Mesothelial cell of epicardium (in vitro differentiated cells): ENCODE results near the gene UBR7.

GRCh38 chr14:92605867-92606235 lies 92.3 kb downstream of the RIN3 start:
- PRO-cap: no peak

DNA sequence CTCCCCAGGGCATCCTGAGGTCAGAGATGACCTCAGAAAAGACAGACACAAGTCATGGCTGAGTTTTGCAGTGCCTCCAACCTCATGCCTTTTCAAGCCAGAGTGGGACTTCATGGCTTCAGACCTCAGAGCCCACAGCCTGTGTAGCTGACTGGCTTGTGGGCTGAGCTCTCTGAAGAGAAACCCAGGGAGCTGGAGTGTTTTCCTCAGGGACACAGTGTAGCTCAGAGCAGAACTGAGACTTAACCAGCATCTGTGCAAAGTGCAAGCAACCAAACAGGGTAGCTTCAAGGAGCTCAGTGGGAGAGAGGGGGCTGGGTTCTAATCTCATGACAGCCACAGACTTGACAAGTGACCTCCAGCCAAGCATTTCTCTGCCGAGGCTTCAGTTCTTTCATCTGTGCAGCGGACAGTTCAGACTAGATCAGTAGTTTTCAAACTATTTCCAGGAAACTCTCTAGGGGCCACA lies 80.1 kb downstream of the LGMN start:
- PRO-cap: no peak

DNA sequence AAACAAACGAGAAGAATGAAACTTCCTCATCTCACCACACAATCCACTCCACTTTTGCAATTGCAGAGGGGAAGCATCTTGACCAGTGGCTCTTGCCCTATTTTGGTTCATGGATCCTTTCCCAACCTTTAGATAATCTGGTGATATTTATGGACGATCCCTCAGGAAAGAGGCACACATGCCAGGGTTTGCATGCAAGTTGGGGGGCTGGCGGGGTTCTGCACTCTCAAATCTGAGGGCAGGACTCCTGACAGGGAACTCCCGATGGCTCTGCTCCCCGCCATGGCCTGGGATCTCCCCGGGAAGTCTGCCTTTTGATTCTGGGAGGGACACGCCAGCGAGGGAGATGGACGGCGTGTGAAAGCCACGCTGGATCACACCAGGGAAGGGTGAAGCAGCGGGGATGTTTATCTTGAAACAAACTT lies 43.7 kb downstream of the LGMN start:
- PRO-cap: no peak

DNA sequence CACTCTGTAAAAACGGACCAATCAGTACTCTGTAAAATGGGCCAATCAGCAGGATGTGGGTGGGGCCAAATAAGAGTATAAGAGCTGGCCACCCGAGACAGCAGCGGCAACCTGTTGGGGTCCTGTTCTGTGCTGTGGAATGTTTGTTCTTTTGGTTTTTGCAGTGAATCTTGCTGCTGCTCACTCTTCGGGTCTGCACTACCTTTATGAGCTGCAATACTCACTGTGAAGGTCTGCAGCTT lies 1.8 kb upstream of the LGMN start:
- PRO-cap: no peak

- PRO-cap: no peak
Observed at GRCh38 chr14:93049337-93049892, 66.3 kb downstream of the ITPK1 start.

GRCh38 chr14:93133301-93133760 lies 17.6 kb upstream of the ITPK1 start:
- PRO-cap: no peak

DNA sequence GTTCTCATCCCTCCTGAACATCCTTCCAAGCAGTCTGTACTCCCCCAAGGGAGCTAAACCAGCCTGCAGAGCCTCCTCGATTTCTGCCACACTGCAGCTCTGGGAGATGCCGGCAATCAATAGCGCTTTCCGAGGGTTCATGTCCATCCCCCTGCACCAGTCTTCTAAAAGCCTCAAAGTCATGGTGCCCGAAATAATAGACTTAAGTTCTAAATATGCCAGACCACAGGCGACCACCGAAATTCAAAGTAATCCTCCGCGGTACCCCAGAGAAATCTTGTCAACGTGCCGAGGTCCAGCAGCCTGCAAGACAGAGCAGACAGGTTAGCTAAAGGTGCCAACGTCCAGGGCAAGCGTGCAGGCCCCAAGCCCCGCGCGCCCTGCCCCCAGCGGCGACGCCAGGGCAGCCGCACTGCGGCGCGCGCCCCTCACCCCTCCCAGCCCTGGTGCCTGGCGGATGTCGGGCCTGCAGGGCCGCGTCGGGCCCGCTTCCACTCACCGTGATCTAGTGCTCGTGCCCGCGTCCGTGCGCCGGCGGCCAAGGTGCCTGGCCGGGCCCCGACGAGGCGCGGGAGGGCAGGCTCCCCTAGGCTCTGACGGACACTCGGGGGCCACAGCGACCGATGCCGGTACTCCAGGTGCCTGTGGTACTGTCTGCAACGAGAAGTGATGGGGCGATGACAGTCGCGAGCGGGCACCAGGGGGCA lies 484 bp downstream of the MOAP1 start:
- PRO-cap: no peak

GRCh38 chr14:93207166-93207884 lies at the start of gene UBR7:
Gene UBR7, plus strand, starts transcription at chr14:93207256.
- PRO-cap: bidirectional peak, plus-strand start at chr14:93207281, minus-strand start at chr14:93207022

DNA sequence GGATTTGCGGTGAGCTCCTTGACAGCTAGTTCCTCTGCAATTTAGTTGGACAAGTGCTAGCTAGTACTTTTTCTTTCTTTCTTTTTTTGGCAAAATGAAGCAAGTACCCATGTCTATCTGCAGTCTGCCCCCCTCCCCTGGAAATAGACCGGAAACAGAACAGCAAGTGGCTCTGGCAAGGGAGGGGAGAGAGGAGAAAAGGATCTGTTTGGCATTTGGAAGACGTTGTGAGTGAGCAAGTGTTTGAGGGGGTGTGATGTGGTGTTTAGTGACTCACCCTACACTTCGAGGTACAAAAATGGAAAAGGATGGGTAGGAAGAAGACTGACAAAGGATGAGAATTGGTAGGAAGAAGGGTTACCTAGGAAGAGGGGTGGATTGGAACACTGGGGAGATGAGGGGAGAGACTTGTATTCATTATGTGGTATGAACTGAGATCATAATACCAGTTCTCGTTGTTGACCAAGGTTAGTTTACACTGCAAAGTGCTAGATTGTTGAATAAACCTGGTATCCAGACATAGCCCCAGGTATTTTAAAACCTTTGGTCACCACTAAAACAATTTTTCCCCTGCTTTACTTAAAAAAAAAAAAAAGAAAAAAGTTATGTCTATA lies 936 bp downstream of the UBR7 start:
- PRO-cap: no peak

- PRO-cap: no peak
Observed at GRCh38 chr14:93208499-93209031, 1.5 kb downstream of the UBR7 start.

DNA sequence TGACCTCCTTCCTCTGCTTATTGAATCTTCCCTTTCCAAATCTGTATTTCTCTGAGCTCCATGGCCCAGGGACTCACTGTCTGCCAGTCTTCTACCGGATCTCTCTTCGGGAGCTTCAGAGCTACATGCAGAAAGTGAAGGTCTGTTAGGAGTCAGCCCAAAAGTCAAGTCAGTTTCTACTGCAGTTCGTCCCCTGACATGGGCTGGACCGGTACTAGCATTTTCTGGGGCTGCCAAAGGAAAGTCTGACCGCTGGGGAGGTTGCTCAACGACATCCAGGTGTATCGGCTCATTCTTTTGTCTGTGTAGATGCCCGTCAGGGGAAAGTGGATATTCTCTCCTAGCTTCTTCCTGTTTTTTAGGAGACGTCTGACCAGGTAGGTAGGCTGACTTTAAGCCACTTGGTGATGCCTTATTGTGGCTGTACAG lies 35.3 kb downstream of the UBR7 start:
- PRO-cap: no peak

DNA sequence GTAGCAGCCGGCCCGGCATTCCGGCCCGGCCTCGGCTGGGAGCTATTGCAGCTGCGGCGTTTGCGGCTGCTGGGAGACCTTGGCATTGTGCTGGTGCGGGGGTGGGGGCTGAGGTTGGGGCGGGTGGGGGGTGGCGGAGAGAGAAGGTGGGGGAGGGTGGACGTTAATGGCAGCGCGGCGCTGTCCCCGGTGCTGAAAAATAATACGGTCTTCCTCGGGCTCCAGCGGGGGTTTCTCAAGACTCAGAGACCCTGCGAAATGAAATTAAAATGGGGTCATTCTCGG lies 259 bp downstream of the UNC79 start:
- PRO-cap: no peak

DNA sequence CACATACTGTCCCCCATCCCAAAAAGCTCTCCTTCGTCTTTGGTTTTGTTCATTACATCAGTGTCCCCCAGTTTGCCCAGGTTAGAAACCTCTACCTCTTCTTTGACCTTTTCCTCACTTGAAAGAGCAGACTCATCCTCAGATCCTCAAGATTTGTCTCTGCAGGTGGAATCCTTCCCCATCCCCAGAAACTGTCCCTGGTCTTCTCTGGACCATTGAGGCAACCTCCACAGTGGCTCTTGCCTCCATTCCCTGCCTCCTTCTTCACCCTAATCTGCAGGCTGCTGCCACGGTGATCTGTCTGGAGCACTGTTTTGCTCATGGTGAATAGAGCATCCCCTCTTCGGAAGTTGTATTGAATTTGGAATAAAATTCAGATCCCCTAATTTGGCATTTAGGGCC lies 85.6 kb downstream of the PRIMA1 start:
- PRO-cap: no peak

DNA sequence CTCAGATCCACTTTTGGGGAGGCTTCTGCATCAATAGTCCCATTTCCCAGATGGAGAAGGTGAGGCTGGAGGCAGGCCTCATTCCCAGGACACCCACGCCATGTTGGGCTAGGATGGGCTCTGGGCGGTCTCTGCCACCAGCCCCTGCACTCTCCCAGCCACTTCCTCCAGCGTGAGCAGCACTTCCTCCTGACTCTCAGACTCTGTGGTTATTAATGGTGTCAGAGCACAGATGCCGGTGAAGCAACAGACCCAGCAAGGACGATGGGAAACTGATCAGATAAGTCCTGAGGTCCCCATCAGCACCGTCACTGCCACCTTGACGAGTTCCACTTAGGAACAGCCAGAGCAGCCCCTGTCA lies 21.2 kb downstream of the ASB2 start:
- PRO-cap: no peak

DNA sequence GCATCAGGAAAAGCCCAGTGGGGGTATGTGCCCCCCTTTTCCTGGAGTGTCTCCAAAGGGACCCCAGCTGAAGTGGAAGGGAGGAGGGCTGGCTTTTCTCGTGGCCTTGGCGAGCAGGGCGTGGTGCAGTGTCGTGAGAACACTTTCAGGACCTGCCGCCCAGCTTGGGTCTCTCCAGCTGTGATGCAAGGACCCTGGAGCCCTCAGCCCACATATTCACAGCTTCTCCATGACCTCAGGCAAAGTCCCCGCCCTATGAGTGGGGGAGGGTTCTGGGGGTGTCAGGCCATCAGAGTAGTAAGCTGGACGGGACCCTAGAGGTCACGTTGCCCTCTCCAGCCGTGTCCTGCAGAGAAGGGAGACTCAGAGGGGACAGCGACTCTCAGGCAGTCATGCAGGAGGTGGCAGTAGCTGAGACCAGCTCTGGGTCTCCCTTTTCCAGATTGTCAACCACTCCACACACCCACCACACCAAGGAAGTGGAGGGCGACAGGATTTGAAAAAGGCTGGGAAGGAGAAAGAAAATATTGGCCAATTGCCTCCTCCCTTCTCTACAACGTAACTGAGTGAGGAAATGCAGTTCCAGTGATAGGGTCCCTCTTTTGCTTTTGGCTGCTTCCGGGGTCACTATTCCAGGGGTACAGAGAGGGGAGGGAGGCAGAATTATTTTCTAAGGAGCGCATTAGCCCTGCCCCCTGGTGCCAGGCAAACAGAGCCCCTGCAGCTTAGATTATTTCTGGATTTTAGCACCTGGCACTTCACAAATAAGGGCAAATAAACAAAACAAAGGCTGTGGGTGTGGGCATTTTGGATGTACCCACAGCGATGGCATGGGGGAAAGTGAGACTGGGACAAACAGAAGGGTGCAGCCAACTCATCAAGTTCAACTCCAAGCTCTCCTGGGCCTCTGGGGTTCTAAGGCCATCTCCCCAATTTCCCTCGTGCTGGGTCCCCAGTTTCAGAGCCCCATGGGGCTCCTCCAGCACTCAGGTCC lies 20.6 kb downstream of the ASB2 start:
- PRO-cap: no peak

GRCh38 chr14:93959898-93960647 lies 16.3 kb downstream of the ASB2 start:
- PRO-cap: no peak

- PRO-cap: no peak
Observed at GRCh38 chr14:93962614-93963802, 13.4 kb downstream of the ASB2 start.

DNA sequence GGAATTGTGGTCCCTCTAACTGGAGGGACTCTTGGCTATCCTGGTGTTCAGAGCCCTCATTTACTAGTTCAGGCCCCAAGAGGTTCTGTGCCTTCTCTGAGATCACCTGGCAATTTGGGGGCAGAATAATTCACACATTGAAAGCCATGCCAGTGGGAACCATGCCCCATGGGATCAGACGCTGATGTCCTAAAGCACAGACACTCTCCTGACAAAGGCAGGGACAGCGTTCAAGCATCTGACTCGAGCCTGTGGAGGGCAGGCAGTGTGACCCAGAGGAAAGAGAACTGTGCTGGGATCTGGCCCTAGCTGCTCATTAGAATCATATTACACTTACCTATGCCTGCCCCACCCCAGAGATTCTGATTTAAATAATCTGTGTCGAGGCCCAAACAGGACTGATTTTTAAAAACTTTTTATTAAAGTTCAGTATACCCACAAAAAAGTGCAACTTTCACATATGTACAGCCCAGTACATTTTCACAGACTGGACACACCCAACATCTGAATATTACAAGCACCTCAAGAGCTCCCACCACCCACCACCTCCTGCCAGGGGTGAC lies 2.4 kb upstream of the ASB2 start:
- PRO-cap: no peak

DNA sequence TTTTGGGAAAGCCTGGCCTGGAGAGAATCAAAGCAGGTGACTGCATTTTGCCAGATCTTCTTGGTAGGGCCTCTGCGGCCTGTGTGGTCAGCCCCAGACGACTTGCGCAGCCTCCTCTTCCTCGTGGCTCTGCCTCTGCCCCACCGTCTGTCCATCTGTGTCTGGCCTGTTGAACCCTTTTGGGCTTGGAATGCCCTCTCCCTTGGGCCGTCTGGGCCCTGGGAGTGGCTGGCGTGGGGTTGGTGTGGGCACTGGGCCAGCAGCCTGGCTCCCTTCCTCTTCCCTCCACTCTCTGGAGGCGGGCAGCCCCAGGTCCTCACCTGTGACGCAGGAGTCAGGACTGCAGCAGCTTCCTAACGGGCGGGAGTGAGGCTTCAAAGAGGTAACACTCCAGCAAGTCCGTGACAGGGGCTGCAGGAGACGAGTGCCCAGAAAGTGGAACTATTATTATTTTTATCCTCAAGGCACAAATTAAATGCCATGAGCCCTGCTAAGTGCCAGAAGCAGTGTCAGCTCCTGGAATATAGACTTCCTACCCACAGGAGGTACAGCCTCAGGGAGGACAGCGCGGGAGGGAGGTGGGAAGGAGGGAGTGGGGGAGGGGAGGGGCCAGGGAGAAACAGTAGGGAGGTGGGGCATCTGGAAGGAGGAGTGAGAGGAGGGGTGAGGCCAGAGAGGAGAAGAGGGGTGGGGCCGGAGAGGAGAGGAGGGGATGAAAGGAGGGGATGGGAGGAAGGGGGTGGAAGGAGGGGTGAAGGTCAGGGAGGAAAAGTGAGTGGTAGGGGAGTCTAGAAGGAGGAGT lies 9.5 kb upstream of the CCDC197 start:
- PRO-cap: no peak

- PRO-cap: no peak
Observed at GRCh38 chr14:94026608-94027175, 552 bp downstream of the OTUB2 start.